ENCODE results near the genes RNF214 and SCN2B.

DNA sequence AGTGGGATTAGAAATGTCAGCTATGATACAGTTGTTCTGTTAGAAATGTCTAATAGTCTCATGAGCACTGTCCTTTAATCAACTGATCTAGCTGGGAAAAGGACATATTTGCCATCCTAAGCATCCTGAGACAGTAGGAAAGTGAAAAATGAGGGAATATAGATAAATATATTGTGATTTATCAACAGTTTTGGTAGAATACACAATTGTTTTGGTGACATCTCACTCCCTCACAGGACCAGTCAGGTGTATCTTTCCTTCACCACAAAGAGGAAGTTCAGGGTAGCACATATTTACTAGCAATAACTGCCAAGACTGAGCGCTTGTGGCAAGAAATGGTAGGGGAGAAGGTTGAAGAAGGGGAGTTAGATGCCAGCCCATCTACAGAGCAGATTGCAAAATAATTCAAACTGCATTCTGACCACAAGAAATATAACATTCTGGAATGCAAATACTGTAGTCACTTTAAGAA, 90.9 kb upstream of the APOA1 start:
- PRO-cap: no peak
- RAMPAGE, long total RNA, 4 experiments: no peak in any of the 4 experiments

- PRO-cap: no peak
- RAMPAGE, long total RNA, 4 experiments: no peak in any of the 4 experiments
These were observed 118.3 kb downstream of the SIK3 start for GRCh38 chr11:116979750-116980537.

- PRO-cap: unidirectional peak, minus-strand start at chr11:117036086
- RAMPAGE, long total RNA, 4 experiments: no peak in any of the 4 experiments
These were observed 62.4 kb downstream of the SIK3 start for GRCh38 chr11:117035884-117036214.

DNA sequence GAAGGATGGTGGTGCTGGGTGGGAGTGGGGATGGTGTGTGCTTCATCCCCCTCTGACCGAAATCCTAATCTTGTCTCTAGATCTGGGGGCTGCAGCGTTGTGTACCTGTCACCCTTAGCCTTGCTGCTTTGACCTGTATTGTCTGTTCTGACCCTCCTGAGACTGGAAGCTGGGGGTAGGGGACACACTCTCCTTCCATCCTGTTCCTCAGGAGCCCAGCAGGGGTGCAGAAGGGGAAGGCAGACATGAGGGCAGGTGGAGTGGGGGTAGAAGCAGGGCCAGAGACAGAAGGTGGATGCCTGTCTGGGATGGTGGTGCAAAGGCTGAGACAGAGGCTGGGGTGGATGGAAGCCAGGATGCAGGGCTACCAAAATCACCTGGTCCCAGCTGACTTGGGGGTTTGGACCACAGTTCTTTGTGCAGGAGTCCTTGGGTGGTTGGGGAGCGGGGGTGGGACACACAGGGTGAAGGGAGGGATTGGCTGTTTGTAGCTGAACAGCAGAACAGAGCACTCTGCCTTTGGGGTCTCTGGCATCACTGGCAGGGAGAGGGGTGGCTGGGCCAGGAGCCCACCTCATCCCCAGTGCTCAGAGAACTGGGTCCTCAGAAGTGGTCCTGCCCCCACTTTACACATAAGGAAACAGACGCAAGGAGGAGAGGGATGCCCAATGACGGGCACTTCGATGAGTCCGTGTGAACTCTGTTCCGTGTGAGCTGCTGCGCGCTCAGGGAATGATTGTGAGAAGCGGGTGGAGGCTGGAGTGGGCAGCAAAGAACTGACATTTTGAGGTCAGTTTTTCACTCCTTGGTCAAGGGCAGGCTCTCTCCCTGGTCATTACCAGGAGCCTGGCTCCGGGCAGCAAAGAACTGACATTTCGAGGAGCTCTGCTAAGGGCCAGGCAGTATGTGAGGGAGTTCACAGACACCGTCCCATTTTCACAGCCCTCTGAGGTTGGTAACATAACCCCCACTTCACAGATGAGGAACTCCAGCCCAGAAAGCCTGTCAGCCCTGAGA, 1.8 kb downstream of the TAGLN start:
- PRO-cap: bidirectional peak, plus-strand start at position 662 of the sequence, minus-strand start at position 539 of the sequence
- RAMPAGE, long total RNA, 4 experiments: no peak in any of the 4 experiments

- PRO-cap: bidirectional peak, plus-strand start at chr11:117232629, minus-strand start at chr11:117232535
- RAMPAGE, long total RNA, 4 experiments: start-site peak on the minus strand in 1 of 4 experiments, at chr11:117232445-117232592 at its widest, 53 reads per replicate
These were observed at the start of gene RNF214 for GRCh38 chr11:117232399-117233465. Gene RNF214, plus strand, starts transcription at chr11:117232671.

GRCh38 chr11:117257148-117257747, 24.8 kb downstream of the RNF214 start:
- PRO-cap: no peak
- RAMPAGE, long total RNA, 4 experiments: no peak in any of the 4 experiments

GRCh38 chr11:117287733-117288339, 28.2 kb downstream of the BACE1 start:
- PRO-cap: no peak
- RAMPAGE, long total RNA, 4 experiments: no peak in any of the 4 experiments

- PRO-cap: no peak
- RAMPAGE, long total RNA, 4 experiments: no peak in any of the 4 experiments
These were observed 15.4 kb downstream of the BACE1 start for GRCh38 chr11:117300639-117301045.

- PRO-cap: no peak
- RAMPAGE, long total RNA, 4 experiments: no peak in any of the 4 experiments
These were observed 63.1 kb downstream of the CEP164 start for GRCh38 chr11:117390613-117391305.

DNA sequence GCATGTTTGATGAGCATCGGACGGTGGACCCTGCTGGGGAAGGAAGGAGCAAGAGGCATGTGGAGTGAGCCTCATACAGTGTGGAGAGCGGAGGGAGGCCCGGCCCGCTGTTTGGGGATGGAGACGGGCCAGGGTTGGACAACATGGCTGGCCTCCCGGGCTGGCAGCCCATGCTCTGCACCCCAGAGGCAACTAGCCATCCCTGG, 208.4 kb downstream of the CEP164 start:
- PRO-cap: no peak
- RAMPAGE, long total RNA, 4 experiments: no peak in any of the 4 experiments

DNA sequence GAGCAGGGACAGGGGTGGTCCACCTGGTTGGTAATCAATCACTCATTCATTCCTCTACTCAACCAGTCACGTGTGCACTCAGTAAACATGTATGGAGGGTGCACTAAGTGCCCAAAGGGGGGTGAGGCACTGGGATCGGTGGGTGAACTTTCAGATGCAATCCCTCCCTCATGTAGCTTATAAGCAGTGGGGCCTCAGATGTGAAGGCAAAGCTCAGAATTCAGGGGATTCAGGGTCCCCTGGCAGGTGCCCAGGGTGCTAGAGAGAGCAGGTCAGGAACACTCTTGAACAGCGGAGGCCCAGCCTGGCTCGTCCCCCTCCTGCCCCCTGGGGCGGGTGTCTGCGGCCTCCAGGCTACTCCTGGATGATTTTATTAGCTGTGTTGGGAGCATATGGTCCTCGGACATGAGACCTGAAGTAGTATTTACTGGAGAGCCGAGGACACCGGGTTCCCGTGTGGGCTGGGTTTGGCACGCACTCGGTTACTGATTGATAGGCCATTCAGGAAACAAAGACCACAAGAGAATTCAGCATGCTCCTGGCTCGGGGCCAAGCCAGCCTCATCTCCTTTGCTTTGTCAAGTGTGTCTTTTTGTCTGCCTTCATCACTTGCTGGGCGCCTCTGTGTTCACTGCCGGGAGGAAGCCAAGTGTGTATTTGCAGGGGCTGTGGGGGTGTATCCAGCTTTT, 9.9 kb downstream of the FXYD2 start:
- PRO-cap: no peak
- RAMPAGE, long total RNA, 4 experiments: no peak in any of the 4 experiments

GRCh38 chr11:117817222-117817929, 7.2 kb downstream of the FXYD2 start:
- PRO-cap: no peak
- RAMPAGE, long total RNA, 4 experiments: no peak in any of the 4 experiments

- PRO-cap: unidirectional peak, plus-strand start at chr11:117869287
- RAMPAGE, long total RNA, 4 experiments: no peak in any of the 4 experiments
These were observed 7.4 kb downstream of the FXYD6 start for GRCh38 chr11:117869074-117869420.

DNA sequence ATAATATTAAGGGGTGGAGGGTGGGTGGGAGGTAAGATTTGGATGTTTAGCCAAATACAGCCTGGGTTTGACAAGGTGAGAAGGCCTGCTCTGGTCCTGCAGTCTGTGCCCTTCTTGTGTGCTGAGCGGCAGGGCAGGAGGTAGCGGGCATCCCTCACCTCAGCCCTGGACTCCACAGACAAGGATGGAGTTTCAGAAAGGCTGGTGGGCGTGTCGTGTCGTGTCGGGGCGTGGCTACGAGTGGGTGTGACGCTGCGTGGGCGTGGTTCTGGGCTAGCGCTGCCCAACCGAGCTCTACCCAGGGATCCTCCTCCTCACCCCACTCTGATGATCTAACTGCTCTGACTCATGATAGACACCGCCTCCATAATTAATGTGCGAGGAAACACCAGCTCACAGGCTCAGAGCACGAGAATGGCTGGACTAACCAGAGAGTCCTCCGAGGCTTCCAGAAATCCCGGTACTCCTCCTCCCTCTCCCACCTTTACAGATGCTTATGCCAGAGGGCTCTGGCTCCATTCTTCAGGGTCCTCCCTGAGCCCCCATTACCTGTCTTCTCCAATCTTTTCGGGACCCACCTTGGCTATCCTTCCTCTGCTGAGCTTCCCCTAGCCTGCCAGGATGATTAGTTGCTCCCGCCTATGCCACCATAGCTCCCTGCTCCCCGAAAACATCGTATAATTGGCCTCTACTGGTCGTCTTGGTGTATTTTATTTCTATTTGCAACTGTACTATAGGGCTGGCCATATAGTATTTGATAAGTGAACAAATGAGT, 21.9 kb downstream of the TMPRSS13 start:
- PRO-cap: bidirectional peak, plus-strand start at position 404 of the sequence, minus-strand start at position 180 of the sequence
- RAMPAGE, long total RNA, 4 experiments: no peak in any of the 4 experiments

- PRO-cap: unidirectional peak, minus-strand start at chr11:117979960
- RAMPAGE, long total RNA, 4 experiments: no peak in any of the 4 experiments
These were observed 6.4 kb upstream of the IL10RA start for GRCh38 chr11:117979786-117980215.

DNA sequence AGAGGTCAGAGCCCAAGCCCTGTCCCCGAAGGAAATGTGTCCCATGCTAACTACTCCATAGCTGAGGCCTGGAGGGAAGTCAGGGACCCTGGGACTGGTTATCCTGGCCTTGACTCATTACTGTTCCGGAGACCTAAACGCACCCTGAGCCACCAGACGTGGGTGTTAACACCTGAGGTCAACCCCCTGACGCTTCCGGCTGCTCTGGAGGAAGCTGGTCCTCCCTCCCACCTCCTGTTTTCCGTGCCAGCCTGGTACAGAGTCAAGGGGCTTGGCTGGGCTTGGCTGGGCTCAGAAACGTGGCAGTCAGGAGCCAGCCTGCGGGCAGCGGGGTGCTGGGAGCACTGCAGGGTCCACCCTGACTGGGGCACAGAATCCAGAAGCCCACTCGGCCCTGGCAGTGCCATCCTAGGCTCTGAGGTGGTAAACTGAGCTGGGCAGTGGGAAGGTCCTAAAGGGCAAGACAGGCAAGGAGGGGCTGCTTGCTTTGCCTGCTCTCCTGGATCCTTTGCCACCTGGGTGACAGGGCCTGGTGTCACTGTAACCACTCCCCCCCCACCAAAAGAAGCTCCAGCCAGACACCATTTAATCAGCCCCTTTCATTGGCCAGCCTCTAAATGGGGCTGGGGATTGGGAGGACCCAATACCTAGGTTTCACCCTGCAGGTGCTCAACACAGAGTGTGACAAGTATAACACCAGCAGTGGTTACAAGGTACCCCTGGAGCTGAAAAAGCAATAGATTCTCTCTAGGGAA, 2.8 kb downstream of the TMPRSS4 start:
- PRO-cap: no peak
- RAMPAGE, long total RNA, 4 experiments: no peak in any of the 4 experiments

DNA sequence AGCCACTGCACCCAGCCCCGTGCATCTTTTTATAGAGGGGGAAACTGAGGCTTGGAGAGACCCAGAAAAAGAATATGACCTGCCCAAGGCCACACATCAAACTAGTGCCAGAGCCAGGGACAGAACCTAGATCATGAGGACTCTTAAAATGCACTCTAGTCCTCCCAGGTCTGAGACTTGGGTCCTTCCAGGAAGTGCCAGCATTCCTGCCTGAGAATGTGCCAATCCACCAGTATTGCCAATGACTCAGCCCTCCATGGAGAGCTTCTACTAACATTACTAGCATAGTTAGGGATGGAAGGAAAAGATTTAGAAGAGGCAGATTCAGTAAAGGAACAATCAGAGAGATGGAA, 20.0 kb upstream of the SMIM35 start:
- PRO-cap: no peak
- RAMPAGE, long total RNA, 4 experiments: no peak in any of the 4 experiments

DNA sequence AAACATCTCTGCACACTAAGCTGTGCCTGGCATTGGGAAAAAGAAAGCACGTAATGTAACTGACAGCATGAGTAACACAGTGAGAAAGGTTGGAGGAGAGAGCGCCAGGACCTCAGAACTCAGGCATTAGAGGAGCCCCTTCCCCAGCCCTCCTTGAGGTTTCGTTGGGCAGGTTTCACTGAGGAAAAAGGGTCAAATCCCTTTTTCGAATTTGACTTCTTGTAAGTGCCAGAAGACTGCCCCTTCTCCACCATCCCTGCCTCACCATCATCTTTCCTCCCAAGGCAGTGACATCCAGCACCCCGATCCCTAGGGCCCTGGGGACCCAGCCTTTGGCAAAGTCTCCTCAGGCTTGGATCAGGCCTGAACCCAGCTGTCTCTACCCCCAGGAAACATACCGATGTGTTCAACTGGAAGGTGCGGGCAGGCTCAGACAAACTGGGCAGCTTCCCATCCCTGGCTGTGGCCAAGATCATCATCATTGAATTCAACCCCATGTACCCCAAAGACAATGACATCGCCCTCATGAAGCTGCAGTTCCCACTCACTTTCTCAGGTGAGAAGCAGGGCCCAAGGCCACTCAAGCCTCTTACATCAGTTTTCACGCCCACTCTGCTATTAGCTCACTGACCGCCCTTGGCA, 26.2 kb upstream of the SMIM35 start:
- PRO-cap: no peak
- RAMPAGE, long total RNA, 4 experiments: no peak in any of the 4 experiments

DNA sequence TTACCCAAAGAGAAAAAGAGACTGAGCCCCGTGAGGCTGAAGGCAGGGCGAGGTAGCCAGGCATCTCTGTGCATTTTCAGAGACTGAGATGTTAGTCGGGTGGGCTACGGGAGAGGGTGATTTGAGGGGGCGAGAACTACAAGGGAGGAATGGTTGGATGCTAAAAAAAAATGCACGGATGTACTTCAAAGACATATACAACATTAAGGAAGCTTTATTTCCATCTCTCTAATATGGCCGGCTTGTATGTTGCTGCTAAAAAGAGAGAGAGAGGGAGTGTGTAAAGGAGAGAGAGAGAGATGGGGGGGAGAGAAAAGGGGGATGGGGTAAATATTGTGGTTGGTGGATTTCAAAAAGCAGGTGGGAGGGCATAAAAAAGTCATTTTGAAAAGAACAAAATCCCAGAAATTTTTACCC, at the start of gene SCN2B:
Gene SCN2B, minus strand, starts transcription at position 282 of the 417 bp plus-strand sequence.
- PRO-cap: no peak
- RAMPAGE, long total RNA, 4 experiments: no peak in any of the 4 experiments

GRCh38 chr11:118194911-118195687, 18.7 kb upstream of the SCN2B start:
- PRO-cap: unidirectional peak, plus-strand start at chr11:118195414
- RAMPAGE, long total RNA, 4 experiments: no peak in any of the 4 experiments